Body of pancreas (tissue), 2 donors: ENCODE results near the genes ZNF613 and ZNF528.

DNA sequence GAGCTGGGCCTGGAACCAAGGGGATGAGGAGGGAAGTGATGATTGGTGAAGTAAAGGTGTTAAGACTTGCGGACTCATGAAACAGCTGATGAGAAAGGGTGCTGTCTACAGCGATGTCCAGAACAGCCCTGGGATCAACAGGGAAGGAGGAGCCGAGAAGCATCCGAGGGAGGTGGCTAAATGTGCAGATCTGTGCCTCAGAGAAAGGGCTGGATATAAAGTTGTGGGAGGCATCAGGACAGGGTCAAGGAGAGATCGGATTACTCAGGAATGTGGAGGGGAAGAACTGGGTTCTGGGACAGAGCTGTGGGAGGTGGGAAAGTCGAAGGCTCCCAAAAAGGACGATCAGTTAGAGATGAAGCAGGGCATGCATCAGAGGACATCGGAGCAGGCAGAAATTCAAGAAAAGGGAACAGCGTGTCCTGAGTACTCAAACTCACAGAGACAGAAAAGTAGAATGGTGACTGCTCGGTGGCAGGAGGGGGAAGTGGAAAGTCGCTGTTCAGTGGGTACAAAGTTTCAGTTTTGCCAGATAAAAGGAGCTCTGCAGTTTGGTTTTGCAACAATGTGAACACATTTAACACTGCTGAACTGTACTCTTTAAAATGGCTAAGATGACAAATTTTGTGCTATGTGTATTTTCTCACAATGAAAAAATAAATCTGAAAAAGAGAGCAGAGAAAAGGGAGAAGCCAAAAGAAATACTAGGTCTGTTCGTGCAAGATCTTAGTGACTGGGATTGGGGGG is 1.8 kb downstream of the SIGLEC14 start:
- PRO-cap, result no peak
- RAMPAGE, long total RNA, 2 experiments, result no peak in any of the 2 experiments

- PRO-cap, result no peak
- RAMPAGE, long total RNA, 2 experiments, result no peak in any of the 2 experiments
Observed at GRCh38 chr19:51645377-51646024, 1.1 kb downstream of the SIGLEC14 start.

DNA sequence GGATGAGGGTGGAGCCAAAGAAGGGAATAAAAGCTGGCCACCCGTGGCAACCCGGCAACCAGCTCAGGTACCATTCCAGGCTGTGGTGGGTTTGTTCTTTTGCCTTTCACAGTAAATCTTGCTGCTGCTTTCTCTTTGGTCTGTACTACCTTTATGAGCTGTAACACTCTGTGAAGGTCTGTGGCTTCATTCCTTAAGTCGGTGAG is 16.6 kb upstream of the SPACA6 start:
- PRO-cap, result no peak
- RAMPAGE, long total RNA, 2 experiments, result no peak in any of the 2 experiments

GRCh38 chr19:51692115-51693137 is 704 bp upstream of the SPACA6 start:
- PRO-cap, result no peak
- RAMPAGE, long total RNA, 2 experiments, result no peak in any of the 2 experiments

DNA sequence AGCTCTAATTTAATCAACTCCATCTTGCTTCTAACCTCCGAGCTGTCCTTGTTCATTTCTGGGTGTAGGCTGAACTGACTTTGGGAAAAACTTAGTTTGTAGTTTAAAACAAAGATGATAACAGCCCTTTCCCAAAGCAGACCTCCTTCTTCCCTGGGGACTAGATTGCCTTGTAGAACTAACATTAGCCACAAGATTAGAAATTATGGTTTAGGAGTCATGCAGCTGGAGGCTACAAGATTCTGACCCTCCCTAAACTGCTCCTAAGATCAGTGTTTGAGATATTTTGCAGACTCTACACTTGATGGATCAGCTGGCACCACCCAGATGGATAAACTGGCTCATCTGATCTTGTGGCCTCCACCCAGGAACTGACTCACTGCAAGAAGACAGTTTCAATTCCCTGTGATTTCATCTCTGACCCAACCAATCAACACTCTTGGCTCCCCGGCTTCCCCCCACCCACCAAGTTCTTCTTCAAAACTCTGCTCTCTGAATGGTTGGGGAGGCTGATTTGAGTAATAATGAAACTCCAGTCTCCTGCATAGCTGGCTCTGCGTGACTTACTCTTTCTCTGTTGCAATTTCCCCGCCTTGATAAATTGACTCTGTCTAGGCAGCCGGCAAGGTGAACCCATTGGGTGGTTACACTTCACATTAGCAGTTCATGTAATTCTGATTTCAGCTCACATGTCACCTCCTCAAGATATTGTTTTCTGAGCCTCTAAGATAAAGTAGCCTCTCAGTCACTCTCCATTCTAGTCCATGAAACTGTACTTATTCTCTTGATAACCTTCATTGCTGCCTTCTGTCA is 10.0 kb upstream of the FPR3 start:
- PRO-cap, result no peak
- RAMPAGE, long total RNA, 2 experiments, result no peak in any of the 2 experiments

GRCh38 chr19:51926307-51927621 is at the start of gene ZNF613:
TSS of gene ZNF613 (plus strand) at chr19:51927472.
- PRO-cap, result unidirectional peak, minus-strand start at chr19:51926733
- RAMPAGE, long total RNA, 2 experiments, result start-site peak on the plus strand in 2 of 2 experiments, at chr19:51927457-51927509 at its widest, 13 to 20 reads per replicate

GRCh38 chr19:51959865-51960379 is 26.7 kb downstream of the ZNF350 start:
- PRO-cap, result no peak
- RAMPAGE, long total RNA, 2 experiments, result no peak in any of the 2 experiments

DNA sequence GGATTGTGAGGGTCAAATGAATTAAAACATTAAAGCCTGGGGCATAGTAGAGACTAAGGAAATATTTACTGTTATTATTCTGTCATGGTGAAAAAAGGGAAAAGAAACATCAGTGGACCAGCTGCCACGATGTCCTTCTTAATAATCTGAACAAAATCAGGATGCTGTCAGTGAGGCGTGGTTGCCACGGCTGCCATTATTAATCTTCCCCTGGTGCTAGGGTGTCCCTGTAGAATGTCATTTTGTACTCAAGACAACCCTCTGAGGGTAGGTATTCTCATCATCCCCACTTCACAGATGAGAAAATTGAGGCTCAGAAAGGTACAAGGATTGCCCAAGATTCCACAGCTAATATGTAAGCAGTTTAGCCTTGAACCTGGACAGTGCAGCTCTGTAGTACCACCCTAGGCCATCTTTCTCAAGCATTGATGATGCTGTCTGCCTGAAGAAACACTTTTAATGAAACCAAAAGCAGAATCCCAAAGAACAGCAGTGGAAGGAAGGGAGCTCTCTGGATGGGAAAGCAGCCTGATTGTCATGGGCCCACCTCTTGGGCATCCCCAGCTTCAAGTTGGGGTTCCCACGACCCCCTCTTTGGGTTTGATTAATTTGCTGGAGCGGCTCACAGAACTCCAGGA is 8.1 kb downstream of the PPP2R1A start:
- PRO-cap, result no peak
- RAMPAGE, long total RNA, 2 experiments, result no peak in any of the 2 experiments

GRCh38 chr19:52204059-52204777 is 14.4 kb downstream of the PPP2R1A start:
- PRO-cap, result no peak
- RAMPAGE, long total RNA, 2 experiments, result no peak in any of the 2 experiments

- PRO-cap, result no peak
- RAMPAGE, long total RNA, 2 experiments, result no peak in any of the 2 experiments
Observed at GRCh38 chr19:52205471-52205812, 15.6 kb downstream of the PPP2R1A start.

DNA sequence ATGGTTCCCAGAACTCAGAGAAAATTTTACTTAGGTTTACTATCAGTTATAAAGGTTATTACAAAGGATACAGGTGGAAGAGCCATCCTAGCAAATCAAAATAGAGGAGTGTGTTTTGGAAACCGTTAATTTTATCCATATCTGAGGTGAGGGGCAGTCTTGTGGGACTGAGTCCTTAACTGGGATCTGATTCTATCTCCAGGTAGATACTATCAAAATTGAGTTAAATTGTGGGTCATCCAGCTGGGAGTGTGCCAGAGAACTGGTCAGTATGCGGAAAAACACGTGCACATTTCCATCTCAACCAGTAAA is 1.7 kb downstream of the ZNF766 start:
- PRO-cap, result no peak
- RAMPAGE, long total RNA, 2 experiments, result no peak in any of the 2 experiments

- PRO-cap, result bidirectional peak, plus-strand start at chr19:52297185, minus-strand start at chr19:52296998
- RAMPAGE, long total RNA, 2 experiments, result no peak in any of the 2 experiments
Observed at GRCh38 chr19:52296520-52297092, 363 bp upstream of the ZNF480 start.

- PRO-cap, result no peak
- RAMPAGE, long total RNA, 2 experiments, result no peak in any of the 2 experiments
Observed at GRCh38 chr19:52324691-52325142, 11.3 kb upstream of the ZNF610 start.

DNA sequence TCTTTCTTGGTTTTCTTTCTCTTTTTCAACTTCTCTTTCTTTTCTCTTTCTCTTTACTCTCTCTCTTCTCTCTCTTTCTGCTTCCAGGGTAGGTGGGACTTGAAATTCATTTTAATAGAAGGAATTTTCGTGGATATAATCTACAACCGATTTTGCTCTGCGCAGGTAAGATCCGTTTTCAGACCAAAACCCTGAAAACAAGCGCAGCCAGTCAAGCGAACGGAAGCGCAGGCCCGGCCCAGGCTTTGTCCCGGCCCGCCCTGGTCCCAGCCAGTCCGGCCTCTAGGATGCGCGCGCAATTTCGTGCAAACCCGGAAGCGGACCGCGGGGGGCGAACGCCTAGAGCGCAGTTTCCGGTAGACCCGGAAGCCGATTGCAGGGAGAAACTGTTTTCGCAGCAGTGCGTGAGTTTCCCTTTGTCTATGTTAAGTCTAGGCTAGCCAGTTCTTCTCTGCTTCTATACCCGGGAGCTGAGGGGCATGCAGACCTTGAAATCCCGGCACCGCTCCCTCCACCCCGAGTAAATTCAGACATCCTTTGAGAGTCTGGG is at the start of gene ZNF528:
Gene ZNF528 (plus strand): TSS at position 349 of the 550 bp plus-strand sequence.
- PRO-cap, result bidirectional peak, plus-strand start at position 359 of the sequence, minus-strand start at position 252 of the sequence
- RAMPAGE, long total RNA, 2 experiments, result start-site peak on the plus strand in 2 of 2 experiments, centred at position 369 of the sequence, 83 to 86 reads per replicate; start-site peak on the minus strand in 1 of 2 experiments, centred at position 246 of the sequence, 9 reads per replicate

DNA sequence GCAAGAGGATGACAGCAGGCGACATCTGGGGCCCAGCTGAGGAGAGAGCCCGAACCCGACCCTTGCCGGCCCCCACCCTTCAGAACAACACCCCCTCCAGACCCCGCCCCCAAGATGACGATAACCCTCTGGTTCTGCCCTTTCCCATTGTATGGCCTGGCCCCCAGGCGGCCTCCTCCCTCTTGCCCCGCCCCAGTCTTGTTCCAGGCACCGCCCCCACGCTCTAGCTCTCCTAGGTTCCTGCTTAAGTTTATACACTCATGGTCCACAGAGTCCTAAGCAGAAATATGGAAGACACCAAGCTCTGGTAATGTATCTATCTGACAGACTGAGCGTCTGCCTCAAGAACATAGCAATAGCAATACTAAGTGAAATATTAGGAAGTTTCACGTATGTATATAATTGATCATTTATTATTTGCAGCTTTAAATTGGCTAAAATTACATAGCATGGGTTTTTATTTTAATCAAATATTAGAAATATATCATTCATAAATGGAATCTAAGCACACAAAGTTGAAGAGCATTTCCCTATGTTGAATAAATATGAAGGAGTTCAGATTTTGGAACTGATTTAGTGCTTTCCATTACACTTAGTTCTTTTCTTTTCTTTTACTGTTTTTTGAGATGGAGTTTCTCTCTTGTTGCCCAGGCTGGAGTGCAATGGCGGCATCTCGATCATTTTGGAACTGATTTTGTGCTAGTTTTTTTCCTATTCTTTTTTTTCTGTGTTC is 49.2 kb downstream of the ENSG00000269825 start:
- PRO-cap, result no peak
- RAMPAGE, long total RNA, 2 experiments, result no peak in any of the 2 experiments

- PRO-cap, result no peak
- RAMPAGE, long total RNA, 2 experiments, result no peak in any of the 2 experiments
Observed at GRCh38 chr19:52645001-52645319, 45.3 kb downstream of the ENSG00000269825 start.

DNA sequence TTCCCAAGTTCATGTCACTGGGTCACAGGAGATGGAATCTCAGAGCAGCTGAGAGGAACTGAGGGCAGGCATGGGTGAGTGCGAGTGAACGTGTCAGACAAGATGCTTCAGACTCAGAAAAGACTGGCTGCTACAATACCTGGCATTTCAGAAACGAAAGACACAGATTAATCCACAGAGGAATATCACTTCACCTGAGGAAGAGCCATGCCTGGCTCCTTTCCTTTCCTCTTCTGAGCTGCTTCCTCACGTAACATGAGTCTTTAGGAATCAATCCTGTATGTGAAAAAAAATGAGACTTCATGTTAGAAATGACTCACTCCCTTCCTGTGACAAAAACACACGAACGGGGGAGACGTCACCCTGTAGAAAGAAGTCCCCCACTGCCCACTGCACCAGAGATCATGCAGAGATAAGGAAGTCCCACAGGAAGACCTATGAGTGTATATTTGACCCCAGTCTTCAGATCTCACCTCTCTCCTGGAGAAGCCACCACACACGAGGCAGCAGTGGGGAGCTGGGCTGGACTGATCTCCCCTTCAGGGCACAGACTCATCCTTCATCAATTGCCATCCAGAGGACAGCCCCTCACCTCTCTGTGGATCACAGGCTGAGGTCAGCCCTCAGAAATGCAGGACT is 19.1 kb downstream of the ZNF611 start:
- PRO-cap, result no peak
- RAMPAGE, long total RNA, 2 experiments, result no peak in any of the 2 experiments

GRCh38 chr19:52942297-52943468 is 19.5 kb upstream of the ZNF888 start:
- PRO-cap, result unidirectional peak, minus-strand start at chr19:52942584; bidirectional peak, plus-strand start at chr19:52942774, minus-strand start at chr19:52942584; unidirectional peak, plus-strand start at chr19:52942962; bidirectional peak, plus-strand start at chr19:52943087, minus-strand start at chr19:52943057
- RAMPAGE, long total RNA, 2 experiments, result start-site peak on the minus strand in 2 of 2 experiments, at chr19:52942565-52942601 at its widest, 47 to 90 reads per replicate

DNA sequence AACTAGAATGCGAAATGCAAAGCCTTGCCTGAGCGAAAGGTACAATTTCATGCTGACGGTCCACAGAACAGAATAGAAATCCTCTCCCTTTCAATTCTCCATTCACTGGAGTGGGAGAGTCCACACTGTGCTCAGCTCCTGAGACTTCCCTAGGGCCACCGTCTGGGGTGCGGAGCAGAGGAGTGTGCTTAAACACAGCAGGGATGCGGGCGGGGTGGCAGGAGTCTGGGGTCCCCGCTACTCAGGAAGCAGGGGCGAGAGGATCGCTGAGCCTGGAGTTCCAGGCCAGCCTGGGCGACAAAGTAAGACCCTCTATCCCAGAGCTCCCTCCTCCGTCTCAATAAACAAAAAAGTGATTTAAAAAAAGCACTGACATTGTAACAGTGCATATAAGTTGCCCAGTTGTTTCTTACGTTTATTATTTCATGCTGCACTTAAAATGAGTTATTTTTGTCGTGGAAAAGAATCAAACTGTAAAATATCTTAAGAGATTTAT is 626 bp upstream of the ZNF816 start:
- PRO-cap, result no peak
- RAMPAGE, long total RNA, 2 experiments, result no peak in any of the 2 experiments

GRCh38 chr19:53044887-53045105 is 256 bp downstream of the ERVV-2 start:
- PRO-cap, result no peak
- RAMPAGE, long total RNA, 2 experiments, result no peak in any of the 2 experiments